ENCODE data around the gene LMTK2.

GRCh38 chr7:94395133-94395834 lies 589 bp downstream of the COL1A2 start:
- PRO-cap: bidirectional peak, plus-strand start at chr7:94395755, minus-strand start at chr7:94395528

GRCh38 chr7:94422827-94423316 lies 28.2 kb downstream of the COL1A2 start:
- PRO-cap: no peak

- PRO-cap: no peak
These were observed 21.4 kb downstream of the CASD1 start for GRCh38 chr7:94530825-94531632.

GRCh38 chr7:95004418-95005307 lies 97.3 kb downstream of the PPP1R9A start:
- PRO-cap: no peak

- PRO-cap: no peak
These were observed 45.7 kb downstream of the PDK4 start for GRCh38 chr7:95550613-95551003.

- PRO-cap: no peak
These were observed 207.7 kb downstream of the DYNC1I1 start for GRCh38 chr7:95979828-95980612.

DNA sequence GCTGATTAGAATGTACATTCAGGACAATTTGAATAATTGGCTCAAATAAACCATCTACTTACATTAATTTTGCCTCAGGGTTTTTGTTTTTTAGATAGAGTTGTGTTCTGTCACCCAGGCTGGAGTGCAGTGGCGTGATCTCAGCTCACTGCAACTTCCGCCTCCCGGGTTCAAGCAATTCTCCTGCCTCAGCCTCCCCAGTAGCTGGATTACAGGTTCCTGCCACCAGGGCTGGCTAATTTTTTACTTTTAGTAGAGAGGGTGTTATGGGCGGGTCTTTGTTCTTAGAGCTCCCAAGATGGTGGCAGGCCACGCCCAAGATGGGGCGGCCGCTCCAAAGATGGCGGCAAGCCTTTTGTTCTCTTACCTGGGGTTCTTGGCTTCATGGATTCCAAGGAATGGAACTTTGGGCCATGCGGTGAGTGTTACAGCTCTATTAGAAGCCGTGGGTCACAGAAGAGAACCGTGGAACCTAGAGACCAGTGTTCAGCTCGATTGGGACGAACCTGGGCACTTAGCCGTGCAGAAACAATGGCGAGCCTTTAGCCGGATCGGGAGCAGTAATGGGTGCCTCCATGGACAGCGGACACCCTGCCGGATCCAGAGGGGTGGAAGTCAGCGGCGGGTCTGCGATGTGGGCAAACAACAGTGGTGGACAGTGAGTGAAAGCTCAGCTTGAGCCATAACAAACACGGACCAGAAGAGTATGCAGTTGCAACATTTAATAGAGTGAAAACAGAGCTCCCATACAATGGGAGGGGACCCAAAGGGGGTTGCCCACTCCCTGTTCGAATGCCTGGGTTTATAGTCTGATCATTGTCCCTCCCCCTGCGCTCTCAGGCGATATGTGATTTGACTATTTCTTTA lies 36.4 kb upstream of the SLC25A13 start:
- PRO-cap: no peak

DNA sequence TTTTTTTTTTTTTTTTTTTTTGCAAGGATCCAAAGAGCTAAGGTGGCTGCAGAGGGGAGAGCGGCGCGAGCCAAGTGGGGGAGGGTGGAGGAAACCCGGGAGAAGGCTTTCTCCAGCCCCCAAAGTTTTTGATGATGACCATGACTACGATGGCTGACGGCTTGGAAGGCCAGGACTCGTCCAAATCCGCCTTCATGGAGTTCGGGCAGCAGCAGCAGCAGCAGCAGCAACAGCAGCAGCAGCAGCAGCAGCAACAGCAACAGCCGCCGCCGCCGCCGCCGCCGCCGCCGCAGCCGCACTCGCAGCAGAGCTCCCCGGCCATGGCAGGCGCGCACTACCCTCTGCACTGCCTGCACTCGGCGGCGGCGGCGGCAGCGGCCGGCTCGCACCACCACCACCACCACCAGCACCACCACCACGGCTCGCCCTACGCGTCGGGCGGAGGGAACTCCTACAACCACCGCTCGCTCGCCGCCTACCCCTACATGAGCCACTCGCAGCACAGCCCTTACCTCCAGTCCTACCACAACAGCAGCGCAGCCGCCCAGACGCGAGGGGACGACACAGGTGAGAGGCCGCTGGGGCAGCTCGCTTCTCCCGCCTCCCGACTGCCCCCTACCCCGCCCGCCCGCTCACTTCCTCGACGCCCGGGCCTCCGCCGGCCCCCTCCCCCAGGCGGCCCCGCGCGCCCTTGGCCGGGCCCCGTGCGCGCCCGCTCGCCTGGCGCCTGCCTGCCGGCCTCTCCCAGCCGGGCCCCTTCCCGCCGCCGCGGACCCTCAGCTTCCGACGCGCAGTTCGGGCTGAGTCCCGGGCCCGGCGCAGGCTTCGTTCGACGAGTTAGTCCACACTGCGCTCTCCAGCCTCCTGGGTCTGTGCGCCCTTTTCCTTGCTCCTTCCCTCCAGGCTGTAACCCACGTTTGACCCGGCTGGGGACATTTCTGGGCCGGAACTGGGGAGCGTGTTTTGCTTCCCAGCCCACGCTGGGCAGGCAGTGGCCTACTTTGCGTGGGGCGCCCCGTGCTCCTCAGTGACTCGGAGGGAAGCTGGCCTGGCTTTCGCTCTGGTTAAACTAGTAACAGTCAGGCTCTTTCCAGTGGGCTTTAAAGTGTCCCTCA lies 851 bp downstream of the DLX6 start:
- PRO-cap: no peak

- PRO-cap: no peak
These were observed 8.6 kb downstream of the DLX5 start for GRCh38 chr7:97015917-97016590.

- PRO-cap: no peak
These were observed 1.7 kb upstream of the DLX5 start for GRCh38 chr7:97026125-97026910.

DNA sequence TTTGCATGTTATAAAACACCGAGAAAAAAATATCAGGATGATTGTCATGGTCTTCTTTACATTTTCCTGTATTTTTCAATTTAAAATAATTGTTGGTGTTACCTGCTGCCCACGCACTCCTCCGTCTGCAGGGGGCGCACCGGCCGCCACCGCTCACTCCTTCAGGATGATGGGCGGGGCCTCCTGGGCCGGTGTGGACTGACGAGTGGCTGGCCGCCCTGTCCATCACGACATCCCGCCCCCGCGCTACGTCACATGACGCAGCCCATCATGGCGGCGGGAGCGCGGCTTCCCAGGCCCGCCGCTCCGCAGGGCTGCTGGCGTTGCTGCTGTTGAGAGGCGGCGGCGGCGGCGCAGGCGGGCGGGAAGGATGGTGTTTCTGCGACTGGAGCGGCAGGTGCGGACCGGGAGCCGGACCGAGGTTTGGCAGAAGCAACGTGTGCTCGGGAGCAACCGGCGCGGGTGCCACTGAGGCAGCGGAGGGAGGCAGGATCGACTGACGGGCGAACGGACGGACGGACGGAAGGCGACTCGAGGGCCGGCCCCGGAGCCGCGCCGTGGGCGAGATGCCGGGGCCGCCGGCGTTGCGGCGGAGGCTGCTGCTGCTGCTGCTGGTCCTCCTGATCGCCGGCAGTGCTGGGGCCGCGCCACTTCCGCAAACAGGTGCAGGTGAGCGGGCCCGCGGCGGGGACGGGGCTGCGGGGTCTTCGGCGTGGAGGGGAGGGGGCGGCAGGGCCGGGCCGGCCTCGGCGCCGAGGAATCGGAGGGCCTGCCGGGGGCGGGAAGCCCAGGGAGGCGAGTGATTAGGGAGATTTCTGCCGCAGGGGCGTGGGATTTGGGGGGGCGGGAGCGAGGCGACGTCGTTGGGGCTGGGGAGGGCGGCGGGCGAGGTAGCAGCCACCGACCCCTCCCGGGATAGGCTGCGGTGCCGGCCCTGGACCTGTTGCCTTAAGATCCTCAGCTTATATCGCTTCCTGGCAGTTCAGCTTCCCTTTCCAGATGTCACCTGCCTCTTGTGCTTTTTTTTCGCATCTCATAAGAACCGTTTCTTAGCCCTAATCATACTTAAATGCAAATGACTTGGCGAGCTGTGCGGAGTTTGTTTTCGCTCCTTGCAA lies at the start of gene LMTK2:
Gene LMTK2 (plus strand): TSS at position 251 of the 1,118 bp plus-strand sequence.
- PRO-cap: unidirectional peak, plus-strand start at position 261 of the sequence; bidirectional peak, plus-strand start at position 863 of the sequence, minus-strand start at position 801 of the sequence

- PRO-cap: no peak
These were observed 32.4 kb upstream of the BHLHA15 start for GRCh38 chr7:98178807-98179197.

- PRO-cap: no peak
These were observed 10.2 kb downstream of the TECPR1 start for GRCh38 chr7:98241822-98242264.

- PRO-cap: bidirectional peak, plus-strand start at chr7:98252364, minus-strand start at chr7:98252179
These were observed 283 bp upstream of the TECPR1 start for GRCh38 chr7:98252253-98252776.

DNA sequence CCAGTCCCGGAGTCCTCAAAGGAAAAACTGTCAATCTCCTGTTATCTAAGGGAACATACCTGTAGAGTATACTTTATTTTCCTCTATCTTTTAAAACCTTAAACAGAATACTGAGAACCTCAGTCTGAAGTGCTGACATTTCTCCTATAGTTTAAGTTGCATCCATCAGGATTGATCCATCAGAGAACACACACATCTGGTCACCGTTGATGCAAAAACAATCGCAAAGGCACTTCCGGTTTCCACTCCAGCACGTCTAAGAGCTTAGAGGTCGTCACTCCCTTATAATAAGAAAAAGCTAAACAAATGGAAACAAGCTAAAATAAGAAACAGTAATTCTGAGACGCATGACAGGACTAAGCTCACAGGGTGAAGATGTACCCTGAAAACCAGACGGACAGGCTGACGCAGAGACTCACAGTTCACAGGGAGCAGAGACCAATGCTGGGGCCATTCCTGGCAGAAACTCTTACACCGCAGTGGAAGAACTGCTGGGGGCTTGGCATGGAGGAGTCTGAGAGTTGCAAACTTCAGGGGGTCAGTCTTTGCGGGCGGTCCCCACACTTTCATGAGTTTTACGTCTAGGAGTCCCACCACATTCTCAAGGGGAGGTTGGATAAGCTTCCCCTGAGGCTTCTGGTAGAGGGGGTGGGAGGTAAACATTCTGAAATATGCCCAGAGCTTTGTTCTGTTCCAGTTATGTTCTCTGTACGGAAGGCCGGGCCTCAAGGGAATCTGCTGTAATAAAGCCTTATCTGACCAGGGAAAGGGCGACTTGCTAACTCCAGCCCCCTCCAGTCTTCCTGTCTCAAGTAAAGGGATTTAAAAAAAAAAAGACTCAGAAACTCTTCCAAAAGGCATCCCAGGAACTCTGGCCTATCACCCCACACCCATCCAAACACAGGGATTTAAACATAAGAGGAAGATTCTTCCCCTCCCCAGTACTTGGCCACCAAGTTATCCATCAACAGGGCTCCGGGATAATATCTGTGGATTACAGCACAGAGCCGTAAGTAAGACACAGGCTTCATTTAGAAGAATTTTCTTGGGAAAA lies 47.7 kb downstream of the BRI3 start:
- PRO-cap: no peak

DNA sequence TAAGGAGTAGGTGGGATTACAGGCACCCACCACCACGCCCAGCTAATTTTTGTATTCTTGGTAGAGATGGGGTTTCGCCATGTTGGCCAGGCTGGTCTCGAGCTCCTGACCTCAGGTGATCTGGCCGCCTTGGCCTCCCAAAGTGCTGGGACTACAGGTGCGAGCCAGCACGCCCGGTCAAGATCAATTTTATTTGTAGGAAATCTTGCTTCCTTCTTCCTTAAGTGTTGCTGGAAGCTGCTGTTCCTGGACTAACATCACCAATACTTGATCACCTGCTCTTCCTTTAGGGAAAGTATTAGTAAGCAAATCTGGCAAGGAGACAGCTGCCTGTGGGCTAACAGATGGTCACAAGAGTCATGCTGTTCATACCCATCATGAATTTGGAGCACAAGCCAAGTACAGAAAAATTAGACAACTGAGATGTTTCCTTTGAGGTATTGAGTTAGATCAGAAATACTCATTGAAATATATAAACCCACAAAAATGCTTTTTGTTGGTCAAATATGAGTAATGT lies 28.0 kb downstream of the BAIAP2L1 start:
- PRO-cap: no peak

GRCh38 chr7:98822465-98822860 lies 47.4 kb downstream of the TMEM130 start:
- PRO-cap: no peak

DNA sequence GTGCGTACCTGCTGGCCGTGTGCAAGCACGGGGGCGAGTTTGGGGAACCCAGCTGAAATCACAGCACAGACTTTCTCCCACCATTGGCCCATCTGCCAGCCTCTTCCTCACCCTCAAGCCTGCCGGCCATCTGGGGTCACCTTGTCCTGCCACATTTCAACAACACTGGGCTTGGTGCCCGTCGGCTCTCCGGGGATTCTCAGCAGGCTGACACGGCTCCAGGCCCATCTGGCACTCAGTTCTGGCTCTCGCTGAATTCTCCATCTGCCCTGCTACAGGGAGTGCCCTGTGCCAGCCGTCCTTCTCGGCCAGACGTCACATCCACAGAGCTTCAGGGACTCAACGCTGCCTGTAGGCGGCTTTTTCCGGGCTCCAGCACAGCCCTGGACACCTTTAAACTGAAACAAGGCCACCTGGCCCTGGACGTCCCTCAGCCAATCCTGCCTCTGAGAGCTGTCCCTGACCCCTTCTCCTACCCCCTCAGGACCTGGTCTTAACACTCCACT lies 43.1 kb downstream of the TMEM130 start:
- PRO-cap: no peak

DNA sequence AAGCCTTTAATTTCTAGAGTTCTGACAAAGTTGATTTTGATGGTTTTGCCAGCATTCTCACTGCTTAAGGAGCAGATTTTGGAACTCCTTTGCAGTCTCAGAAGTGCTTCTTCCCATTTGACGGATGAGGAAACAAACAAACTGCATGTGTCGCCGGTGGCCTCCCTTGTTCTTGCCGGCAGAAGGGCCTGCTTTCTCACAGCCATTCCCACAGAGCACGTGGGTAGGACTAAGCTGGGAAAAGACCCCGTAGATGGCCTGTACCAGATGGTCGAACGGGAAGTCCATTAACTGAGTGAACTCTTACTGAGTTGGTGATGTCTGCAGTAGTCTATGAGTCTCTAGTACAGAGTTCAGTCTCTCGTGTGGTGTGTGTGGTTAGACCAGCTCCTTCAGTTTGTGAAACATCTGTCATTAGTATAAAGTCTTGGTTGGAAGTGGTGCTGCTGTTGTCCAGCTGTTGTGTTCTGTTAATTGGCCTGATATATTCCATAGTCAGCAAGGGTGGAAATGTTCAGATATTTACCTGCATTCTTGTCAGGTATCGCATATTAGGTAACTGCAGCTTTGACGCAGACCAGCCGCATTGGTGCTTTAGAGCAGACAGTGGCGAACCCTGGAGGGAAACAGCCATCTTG lies 132.0 kb downstream of the TRRAP start:
- PRO-cap: no peak

DNA sequence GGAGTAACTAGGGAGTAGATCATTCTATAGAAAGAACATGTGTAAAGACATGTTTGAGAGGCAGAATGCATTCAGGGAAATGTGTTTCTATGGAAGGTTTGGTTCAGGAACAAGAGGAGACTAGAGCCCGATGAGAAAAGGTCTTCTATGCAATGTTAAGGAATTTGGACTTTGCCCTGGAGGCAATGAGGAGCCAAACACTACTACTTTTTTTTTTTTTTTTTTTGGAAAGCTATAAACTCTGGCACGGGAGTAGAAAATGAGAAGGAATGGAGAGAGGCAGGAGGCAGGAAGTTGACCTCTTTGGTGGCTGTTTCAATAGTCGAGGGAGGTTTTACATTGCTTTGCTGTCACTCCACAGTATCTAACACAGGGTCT lies 44.9 kb downstream of the SMURF1 start:
- PRO-cap: no peak

Measured in sciatic nerve (tissue), 1 donor.